ENCODE measurements around a stretch of chr22.

- CAGE, long polyA plus RNA, result no peak
- RRBS, result 3% methylated on average over 3 of the region's 10 CpGs
Observed at GRCh38 chr22:46655019-46655466, 34.9 kb downstream of the GRAMD4 start.

DNA sequence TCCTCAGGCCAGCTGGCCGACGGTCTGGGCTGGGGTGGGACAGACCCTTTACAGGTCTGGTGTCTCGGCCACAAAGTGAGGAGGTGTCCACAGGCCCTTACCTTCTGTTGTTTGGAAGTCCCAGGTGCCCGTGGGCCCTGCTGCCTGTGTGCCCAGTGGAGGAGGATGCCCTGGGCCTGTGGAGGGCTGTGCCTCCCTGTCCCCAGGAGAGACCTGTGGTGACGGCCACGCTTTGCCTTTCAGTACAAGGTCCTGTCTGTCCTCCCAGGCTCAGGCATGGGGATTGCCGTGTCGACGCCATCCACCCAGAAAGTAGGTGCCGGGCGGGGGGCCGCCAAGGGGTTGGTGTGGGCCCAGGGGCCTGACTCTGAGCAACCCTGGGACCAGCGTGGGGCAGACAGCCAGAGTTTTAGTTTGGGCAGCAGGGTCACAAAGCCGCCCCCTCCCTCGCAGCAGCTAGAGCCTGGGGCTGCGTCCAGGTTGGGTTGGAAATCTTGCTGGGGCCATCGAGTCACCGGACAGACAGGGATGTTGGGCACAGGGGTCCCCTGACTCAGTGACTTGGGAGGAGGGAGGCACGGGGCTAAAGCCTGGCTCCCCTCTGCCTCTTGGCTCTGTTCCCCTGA is 56.3 kb downstream of the GRAMD4 start:
- CAGE, long polyA plus RNA, result no peak
- RRBS, result no CpG with 5 or more reads among the region's 19 CpGs

DNA sequence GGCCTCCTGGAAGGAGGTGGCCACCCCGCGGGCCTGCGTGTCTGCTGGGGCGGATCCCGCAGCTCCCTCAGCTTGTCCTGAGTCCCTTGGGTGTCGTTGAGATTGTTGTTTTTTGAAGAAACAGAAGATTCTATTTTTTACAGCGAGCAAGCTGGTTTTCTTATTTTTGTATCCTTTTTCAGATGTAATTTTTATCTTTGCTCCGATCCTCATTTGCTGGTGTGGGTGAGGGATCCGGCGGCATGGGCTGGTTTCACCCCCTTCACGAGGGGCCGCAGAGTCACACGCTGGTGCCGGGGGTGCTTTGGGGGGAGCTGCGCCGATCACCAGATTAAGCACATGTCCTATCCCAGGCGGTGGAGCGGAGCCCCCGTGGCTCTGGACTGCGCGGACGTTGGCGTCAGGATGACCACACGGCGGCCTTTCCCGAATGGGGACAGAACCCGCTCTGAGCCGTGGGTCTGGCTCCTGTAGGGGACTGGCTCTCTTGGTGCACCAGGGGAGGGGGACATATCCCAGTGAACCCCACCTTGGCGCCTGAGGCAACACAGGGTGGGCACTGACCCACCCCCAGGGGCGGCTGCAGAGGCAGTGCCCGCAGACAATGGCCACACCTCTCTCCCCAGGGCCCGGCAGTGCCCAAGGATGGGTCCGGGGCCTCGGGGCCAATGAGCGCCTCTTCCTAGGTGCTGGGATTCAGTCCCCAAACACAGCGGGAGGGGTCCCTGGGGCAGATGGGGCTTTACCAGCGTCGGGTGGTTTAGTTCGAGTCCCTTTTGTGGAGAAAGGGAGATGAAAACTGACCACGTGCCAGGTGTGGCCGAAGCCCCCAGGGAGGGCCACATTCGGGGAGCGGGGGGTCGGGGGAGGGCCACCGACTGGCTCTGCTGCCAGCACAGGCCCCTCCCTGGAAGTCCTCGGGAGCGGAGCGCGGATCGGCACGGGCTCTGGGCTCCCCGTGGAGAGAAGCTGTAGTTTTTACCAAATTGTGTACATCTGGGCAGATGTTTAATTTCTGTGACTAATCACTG is 58.7 kb downstream of the GRAMD4 start:
- CAGE, long polyA plus RNA, result no peak
- RRBS, result 98% methylated on average over 6 of the region's 52 CpGs

DNA sequence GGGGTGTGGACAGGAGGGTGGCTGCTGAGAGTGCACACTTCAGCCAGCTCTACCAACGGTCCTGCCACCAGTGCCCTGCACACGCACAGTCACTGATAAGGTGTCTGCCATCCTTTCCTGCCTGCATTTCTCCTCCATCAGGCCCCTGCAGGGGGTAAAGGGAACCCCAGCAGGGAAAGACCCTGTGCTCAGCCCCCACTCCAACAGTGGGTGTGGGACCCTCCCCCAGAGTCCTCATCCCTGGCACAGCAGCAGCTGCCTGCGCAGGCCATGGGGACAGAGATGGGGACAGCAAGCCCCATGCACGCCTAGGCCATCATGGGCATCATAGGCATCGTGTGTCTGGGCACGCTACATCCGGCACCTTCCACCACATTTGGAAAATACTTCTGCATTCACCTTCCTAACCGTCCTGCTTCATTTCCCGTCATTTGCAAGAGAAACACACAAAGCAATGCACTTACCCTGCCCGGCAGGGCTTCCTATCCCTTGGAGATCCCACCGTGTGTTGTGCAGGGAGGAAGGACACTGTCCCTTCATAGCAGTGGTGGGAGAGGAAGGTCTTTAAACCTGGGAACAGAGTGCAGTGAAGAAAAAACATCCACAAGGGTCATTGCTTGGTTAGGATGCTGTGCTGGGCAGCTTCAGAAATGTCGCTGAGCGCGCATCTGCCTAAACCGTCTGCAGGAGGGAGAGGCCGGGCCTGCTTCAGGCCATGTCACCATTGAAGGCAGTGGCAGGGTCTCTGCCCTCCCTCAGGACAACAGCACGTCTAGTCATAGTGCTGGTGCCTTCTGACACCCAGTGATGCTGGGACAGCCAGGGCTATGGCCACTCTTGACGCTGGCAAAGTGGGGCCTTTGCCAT is 43.1 kb downstream of the CERK start:
- CAGE, long polyA plus RNA, result no peak
- RRBS, result 100% methylated on average over 1 of the region's 18 CpGs

GRCh38 chr22:46698957-46699708 is 38.9 kb downstream of the CERK start:
- CAGE, long polyA plus RNA, result no peak
- RRBS, result no CpG with 5 or more reads among the region's 24 CpGs

- CAGE, long polyA plus RNA, result no peak
- RRBS, result no CpG with 5 or more reads among the region's 14 CpGs
Observed at GRCh38 chr22:46734837-46735796, 2.9 kb downstream of the CERK start.

- CAGE, long polyA plus RNA, result no peak
- RRBS, result no CpG with 5 or more reads among the region's 12 CpGs
Observed at GRCh38 chr22:46749188-46749850, 11.3 kb upstream of the CERK start.

DNA sequence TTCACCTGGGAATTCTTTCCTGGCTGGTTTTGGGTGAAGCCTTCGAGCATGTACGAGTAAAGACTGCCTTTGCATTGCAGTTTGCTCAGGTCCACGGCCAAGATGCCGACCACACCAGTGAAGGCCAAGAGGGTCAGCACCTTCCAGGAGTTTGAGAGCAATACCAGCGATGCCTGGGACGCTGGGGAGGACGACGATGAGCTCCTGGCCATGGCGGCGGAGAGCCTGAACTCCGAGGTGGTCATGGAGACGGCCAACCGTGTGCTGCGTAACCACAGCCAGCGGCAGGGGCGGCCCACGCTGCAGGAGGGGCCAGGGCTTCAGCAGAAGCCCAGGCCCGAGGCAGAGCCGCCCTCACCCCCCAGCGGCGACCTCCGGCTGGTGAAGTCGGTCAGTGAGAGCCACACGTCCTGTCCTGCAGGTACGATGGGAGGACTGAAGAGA is 31.0 kb downstream of the TBC1D22A start:
- CAGE, long polyA plus RNA, result no peak
- RRBS, result no CpG with 5 or more reads among the region's 25 CpGs

- CAGE, long polyA plus RNA, result no peak
- RRBS, result no CpG with 5 or more reads among the region's 20 CpGs
Observed at GRCh38 chr22:46829430-46830354, 67.2 kb downstream of the TBC1D22A start.

DNA sequence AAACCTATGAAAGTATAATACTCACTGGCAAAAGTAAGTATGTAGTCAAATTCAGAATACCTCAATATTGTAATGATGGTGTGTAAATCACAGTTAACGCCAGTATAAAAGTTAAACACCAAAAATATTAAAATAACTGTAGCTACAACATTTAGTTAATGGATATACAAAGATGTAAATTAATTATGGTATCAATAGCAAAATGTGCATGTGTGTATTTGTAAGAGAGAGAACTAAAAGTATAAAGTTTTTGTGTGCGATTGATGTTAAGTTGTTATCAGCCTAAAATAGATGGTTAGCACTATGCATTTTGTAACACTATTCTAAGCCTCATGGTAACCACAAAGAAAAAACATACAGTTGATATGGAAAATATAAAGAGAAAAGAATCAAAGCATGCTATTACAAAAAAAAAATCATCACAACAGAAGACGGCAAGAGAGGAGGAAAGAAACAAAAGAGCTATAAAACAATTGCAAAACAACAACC is 73.7 kb downstream of the TBC1D22A start:
- CAGE, long polyA plus RNA, result no peak
- RRBS, result no CpG with 5 or more reads among the region's 3 CpGs

DNA sequence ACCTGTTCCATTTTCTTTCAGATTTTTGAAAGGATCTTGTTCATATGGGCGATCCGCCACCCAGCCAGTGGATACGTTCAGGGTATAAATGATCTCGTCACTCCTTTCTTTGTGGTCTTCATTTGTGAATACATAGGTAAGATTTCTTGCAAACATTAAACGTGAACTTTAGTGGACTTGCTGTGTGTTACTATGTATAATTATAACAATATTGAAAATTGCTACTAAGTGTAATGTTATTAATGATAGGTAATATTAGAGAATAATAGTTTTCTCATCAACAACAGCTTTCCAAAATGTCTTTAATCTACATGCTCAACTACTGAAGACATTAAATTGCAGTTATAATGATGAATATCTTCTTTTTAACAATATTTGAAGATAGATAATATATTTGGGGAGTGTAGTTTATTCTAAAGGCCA is 149.6 kb downstream of the TBC1D22A start:
- CAGE, long polyA plus RNA, result no peak
- RRBS, result no CpG with 5 or more reads among the region's 5 CpGs

GRCh38 chr22:46936168-46936976 is 173.9 kb downstream of the TBC1D22A start:
- CAGE, long polyA plus RNA, result no peak
- RRBS, result no CpG with 5 or more reads among the region's 21 CpGs

GRCh38 chr22:46971176-46971919 is 208.9 kb downstream of the TBC1D22A start:
- CAGE, long polyA plus RNA, result no peak
- RRBS, result 98% methylated on average over 2 of the region's 19 CpGs

GRCh38 chr22:46979516-46980037 is 217.1 kb downstream of the TBC1D22A start:
- CAGE, long polyA plus RNA, result no peak
- RRBS, result no CpG with 5 or more reads among the region's 14 CpGs

DNA sequence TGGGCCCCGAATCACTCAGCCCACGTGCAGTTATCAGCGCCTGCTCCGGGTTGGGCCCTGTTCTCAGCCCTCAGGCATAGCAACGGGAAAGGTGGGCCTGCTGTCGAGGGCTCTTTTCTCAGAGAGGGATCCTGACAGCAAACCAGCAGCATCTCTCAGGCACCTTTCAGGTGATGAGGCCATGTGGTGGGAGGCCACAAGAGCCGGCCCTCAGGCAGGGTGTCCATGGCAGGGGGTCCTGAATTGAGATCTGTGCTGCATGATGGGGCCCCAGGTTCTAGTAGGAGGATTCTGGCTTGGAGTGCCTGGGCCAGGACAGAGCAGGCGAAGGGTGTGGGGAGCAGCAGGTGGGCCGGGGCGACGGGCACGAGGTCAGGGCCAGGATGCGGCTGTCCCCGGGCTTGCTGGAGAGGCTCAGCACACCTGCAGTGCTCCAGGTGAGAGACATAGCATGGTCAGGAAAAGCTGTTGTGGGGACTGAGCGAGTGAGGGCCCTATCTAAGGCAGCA is 280.6 kb downstream of the TBC1D22A start:
- CAGE, long polyA plus RNA, result no peak
- RRBS, result 94% methylated on average over 6 of the region's 15 CpGs

GRCh38 chr22:47065642-47066218 is 303.3 kb downstream of the TBC1D22A start:
- CAGE, long polyA plus RNA, result no peak
- RRBS, result no CpG with 5 or more reads among the region's 11 CpGs

- CAGE, long polyA plus RNA, result no peak
- RRBS, result 87% methylated on average over 6 of the region's 23 CpGs
Observed at GRCh38 chr22:47135485-47136008, 373.1 kb downstream of the TBC1D22A start.

DNA sequence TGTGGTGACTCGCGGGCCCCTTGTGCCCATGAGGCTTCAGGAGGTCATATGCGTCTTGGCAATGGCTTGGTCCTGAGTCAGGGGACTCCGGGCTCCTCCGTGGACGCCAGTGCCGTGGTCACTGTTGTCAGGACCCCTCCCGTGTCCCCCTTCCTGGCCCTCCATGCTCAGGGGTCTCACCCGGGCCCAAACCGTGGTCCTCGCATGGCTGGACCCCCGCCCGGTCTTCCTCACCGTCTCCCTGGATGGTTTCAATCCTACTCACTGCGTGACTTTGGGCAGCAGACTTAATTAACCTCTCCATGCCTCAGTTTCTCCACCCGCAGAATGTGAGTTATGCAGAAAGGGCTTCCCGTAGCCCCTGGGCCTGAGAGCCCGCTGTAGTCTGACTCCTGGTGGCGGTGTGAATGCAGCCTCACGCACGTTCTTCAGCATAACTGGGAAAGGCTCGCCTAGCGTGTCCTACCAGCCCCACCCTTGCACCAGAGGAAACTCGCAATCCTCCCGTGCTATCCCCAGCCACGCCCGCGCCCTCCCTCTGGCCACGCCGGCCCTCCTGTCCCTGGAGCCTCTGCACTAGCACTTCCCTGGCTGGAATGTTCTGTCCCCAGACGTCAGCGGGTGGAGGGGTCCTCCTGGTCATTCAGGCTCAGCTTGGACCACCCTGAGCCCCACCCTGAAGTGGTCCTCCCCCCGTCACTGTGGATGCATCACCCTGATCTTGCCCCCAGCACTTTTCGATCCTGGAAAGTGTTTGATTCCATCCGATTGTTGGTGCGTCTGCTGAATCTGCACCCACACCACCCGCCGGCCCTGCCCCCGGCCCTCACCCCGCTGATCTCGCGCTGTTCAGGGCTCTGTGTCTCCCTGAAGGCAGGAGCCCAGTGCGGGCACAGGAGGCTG is 436.7 kb downstream of the TBC1D22A start:
- CAGE, long polyA plus RNA, result no peak
- RRBS, result 78% methylated on average over 9 of the region's 43 CpGs

DNA sequence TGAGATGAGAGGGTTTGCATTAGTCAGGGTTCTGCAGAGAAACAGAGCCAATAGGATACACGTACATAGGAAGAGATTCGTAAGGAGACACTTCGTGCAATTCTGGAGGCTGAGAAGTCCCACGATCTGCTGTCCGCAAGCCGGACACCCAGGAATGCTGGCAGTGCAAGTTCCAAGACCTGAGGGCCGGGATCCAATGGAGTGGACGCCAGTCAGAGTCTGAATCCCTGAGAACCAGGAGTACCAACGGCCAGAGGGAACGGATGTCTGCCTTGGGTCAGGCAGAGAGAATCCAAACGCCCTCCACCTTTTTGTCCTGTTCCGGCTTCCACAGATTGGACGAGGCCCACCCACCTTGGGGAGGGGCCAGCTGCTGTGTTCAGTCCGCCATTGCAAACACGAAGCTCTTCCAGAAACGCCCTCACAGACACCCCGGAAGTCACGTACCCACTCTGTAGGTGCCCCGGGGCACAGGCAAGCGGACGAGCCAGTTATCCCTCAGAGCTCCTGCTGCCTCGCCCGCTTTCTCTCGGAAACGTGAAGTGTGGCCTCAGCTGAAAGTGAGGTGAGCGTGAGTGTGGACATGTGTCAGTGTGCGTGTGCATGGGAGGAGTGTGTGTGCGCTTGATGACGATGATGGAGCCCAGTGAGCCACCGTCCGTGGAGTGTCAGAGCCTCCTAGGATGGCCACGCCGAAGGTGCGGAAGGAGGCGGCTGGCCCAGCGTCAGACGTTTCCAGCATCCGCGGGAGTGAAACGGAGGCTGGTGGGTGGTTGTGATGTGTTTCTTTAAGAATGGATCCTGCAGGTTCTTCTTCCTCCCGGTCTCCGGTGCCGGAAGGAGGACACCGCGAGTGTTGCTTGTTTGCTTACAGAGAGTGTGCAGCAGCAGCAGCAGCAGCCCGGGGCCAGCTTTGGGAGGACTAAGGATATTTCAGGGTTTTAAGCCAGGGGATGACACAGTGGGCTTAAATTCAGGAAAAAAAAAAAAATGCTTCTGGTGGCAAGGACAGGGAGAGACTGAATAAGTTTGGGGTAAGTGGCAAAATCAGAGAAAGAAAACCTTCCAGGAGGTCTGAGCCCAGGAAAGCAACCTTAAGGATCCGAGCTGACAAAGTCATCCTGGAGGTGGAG is 857.7 kb upstream of the TAFA5 start:
- CAGE, long polyA plus RNA, result no peak
- RRBS, result 57% methylated on average over 4 of the region's 47 CpGs

- CAGE, long polyA plus RNA, result no peak
- RRBS, result no CpG with 5 or more reads among the region's 8 CpGs
Observed at GRCh38 chr22:47634601-47634904, 854.8 kb upstream of the TAFA5 start.